Cardiac atrium fibroblast (primary cell): ENCODE measurements around a stretch of chr1.

DNA sequence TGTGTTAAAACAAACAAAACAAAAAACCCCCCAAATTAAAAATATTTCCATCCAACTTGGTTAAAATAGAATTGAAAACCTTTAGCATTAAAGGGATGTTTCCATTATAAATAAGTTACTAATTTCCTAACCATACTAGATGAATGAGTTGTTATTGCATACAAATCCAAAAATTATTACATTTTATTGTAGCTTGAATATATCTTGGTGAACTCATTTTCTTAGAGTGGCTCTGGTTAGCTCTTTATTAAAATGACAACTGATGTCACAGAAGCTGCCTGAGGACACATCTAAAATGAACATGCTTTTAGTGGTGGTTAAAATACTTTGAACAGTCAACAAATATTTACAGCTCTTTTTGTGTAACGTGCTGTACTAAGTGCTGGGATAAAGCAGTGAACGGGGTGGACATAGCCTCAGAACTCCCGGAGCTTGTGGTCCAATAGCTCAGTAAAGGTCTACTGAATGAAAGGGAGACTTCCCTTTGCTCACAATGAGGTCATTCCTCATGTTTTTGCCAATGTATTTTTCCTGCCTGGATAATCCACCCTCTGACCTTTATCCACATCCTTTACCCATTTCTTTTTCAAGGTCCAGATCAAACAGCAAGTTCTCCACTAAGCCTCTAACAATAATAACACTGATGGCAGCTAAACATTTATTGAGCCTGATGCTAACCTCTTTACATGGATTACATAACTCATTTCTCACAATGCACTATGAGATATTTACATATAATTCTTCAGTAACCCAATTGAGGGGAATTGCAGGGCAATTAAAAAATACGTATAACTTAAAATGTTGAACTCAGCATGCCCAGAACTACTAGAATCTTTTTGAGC is 55.8 kb downstream of the LEPR start:
- RAMPAGE, long total RNA, result no peak

DNA sequence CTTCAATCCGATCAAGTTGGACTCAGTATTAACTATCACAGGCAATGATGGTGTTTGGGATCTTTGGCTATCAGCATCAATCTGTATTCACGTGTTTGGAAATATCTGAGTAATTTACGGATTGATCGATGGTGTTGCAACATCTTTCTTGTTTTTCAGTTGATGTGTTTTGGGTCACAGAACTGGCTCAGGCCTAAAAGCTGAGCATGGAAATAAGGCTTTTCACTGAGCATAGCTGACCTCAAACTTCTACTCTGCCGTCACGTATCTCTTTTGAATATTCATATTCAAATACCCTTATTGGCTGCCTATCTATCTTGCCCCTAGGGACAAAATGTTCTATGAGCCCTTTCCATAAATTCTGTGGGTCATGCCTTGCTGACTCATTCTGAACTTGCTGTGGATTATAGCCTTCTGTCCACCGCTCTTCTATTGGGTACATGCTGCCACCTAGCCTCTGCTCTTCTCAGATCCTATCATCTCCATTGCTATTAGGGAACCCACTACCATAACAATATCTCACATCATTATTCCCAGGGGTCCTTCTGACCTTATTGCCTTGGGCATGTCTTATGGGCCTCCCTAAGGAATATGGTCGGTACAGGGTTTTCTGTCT is 156.1 kb downstream of the PDE4B start:
- RAMPAGE, long total RNA, result no peak

- RAMPAGE, long total RNA, result no peak
These were observed 263.6 kb upstream of the SGIP1 start for GRCh38 chr1:66270280-66270835.

DNA sequence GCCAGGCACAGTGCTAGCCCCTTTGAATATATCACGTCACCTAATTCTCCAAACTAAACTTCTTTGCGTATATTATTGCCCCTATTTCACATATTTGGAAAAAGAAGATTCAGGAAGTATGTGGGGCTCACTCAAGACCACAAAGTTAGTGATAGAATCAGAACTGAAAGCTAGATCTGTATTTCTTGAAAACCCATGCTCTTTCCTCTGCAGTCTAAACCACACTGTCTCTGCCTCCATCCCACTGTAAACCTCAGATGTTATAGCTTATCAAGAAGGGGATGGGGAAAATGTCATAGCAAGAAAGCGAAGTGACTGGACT is 257.8 kb upstream of the SGIP1 start:
- RAMPAGE, long total RNA, result no peak

- RAMPAGE, long total RNA, result start-site peak on the plus strand at chr1:66332283-66332441, 51 and 34 reads in 2 replicates
These were observed 202.1 kb upstream of the SGIP1 start for GRCh38 chr1:66331584-66332524.

DNA sequence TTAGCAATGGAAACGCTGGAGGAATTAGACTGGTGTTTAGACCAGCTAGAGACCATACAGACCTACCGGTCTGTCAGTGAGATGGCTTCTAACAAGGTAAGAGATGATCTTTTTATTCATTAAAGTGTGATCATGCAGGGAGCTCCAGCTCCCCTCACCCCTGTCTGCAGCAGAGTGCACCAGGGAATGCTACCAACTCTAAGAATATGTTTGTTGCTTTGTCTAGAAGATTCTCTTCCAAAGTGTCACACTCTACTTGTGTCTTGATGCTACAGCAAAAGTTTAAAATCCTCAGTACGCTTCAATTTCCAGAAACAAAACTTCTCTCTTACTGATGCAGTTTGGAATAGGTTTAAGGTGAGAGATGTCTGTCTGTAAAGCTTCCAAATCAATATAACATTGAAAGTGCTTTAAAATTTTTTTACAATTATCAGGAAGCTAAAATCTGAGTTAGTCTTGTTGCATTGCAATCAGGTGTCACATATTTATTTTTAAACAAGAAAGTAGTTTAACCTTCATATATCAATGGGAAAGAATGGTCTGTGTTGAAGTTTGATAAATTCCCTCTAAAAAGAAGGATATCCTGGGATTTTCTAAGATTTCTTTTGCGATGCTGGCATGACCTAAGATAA is 201.3 kb upstream of the SGIP1 start:
- RAMPAGE, long total RNA, result no peak

- RAMPAGE, long total RNA, result no peak
These were observed 200.3 kb upstream of the SGIP1 start for GRCh38 chr1:66333463-66334215.

- RAMPAGE, long total RNA, result no peak
These were observed 95.1 kb upstream of the SGIP1 start for GRCh38 chr1:66438846-66439315.

GRCh38 chr1:67052635-67052970 is 1.3 kb downstream of the SLC35D1 start:
- RAMPAGE, long total RNA, result no peak

DNA sequence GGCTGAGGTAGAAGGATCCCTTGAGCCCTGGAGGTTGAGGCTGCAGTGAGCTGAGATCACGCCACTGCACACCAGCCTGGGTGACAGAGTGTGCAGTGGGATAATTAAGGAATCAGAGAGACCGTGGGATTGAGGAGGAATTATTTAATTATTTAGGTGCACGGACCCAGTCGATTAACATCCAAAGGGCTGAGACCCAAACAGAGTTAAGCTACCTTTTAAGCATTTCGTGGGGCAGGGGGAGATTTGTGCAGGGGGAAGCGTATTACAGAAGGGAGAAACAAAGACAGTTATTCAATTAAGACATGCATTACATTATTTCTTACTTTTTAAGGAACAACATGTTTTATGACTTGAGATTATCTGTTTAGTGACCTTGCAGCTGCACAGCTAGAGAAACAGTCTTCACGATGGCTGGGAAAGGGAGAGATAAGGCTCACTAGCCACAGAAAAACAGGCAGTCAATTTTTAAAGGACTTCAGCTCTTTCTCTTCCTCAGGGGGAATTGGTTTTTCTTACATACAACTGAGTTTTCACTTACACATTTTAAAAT is 7.0 kb upstream of the C1orf141 start:
- RAMPAGE, long total RNA, result no peak

DNA sequence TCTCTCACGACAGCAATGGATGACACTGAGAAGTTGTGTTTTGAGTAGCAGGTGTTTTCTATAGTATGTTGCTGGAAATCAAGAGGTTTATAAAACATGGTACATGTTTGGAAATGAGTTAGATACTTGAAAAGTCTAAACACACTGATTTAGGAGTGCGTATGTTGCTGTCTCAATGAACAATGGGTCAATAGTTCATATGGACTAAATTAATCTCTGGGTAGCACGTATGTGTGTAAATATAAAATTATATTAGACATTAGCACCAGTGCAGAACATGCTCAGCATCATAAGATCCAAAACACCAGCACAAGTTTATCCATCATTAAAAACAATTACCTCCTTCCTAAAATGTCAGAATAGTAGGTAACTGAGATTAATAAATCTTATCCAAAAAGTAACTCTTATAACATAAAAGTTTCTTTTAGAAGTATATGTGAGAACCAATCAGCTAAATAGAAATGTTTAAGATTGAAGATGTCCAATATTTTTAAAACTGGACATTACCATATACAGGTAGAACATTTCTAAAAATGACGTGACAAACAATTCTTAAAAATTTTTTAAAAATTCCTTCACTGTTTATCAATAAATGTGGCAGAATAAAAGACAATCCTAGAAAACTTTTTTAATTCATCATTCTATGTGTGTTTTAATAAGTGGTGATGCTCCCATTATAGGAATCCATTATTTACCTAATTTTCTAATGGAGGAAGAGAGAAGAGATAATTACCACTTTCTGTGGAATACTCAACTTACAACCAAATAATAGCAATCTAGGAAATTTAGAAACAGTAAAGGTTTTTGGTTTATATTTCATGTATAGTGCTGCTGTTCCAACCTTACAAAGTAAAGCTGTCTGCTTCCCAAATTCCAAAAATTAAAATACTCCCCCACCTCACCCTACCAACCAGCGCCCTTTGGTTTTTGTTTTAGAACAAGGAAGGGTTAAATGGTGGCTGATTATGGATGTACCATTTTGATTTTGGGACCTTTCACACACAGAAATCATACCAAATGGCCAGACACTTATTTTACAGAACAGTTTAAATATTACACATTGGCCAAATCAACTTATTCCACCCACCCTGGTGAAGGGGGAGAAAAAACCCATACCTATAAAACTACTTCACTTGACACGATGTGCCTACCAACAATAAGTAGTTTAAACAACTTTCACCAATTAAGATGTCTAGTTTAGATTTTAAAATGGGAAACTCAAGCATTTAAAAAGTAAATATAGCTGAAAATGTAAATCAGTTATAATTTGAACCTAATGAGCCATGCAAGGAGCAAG is 18.5 kb downstream of the SERBP1 start:
- RAMPAGE, long total RNA, result no peak

- RAMPAGE, long total RNA, result no peak
These were observed 104.4 kb upstream of the SERBP1 start for GRCh38 chr1:67534517-67535078.

GRCh38 chr1:67618510-67619199 is 66.3 kb upstream of the GADD45A start:
- RAMPAGE, long total RNA, result no peak

DNA sequence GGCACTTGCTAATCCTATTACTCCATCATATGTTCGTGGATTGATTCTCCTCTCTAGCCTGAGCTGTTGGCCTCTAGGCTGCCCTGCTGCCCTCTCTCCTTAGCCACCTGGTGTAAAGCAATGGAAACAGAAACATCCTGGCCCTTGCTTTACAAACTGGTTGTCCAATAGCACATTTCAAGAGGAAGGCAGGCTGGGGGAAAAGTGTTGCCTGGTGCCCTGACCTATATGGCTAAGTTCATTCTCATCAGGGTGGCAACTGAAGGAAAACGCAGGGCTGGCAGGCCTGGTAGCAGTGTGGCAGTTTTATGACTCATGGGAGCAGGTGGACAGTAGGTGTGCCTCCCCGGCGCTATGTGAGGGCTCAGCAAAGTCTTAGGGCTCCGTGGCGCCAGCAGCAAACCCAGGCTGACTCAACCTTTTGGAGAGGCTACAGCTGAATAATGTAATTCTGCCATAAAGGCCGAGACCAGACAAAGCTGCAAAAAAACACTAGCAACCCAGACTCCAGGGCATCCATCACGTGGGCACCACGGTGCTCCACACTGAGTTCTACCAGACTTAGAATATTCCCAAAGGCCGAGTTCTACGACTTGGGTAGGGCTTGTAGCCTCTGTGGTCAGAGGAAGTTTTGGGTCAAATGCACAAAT is 23.6 kb downstream of the GADD45A start:
- RAMPAGE, long total RNA, result no peak

- RAMPAGE, long total RNA, result no peak
These were observed 69.0 kb downstream of the GADD45A start for GRCh38 chr1:67753657-67754652.

GRCh38 chr1:67755320-67756377 is 70.6 kb downstream of the GADD45A start:
- RAMPAGE, long total RNA, result no peak

- RAMPAGE, long total RNA, result no peak
These were observed 67.0 kb downstream of the GNG12 start for GRCh38 chr1:67766116-67766811.

DNA sequence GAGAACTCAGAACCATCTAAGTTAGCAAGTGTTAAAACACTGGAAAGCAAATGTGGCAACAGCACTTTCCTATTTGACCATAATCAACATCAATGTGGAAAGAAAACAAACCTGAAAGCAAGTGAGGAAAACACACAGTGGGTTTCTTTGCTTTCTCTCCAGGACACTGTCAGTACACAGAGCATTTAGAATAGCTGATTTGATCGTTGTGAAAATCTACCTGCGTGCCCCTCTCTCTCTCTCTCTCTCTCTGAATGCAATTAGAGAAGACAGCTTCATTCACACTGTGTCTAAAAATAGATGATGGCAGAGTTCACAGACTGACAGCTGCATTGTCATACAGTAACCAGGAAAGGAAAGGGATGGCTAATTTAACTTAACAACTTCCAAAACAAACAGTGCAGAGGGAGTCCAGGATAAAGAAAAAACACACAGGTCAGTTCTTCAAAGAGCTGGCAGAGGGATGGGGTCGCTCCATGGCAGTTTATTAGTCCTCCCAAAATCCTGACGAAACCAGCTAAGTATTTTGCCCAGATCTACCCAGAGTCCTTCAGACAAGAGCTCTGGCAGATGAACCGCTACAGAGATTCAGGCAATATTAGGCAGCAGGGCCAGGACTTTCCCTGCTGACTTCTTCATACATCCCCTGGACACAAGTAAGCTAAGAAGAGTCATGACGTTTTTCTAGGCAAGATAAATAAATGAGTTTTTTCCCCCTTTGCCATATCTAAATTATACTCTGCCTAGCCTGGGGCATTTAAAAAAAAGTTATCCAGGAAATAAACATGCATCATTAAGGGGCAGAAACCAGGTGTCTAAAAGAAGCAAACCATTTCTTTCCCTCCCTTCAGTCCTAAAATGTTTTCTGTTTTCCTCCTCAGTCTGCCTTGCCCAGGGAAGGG is 58.9 kb downstream of the WLS start:
- RAMPAGE, long total RNA, result no peak

DNA sequence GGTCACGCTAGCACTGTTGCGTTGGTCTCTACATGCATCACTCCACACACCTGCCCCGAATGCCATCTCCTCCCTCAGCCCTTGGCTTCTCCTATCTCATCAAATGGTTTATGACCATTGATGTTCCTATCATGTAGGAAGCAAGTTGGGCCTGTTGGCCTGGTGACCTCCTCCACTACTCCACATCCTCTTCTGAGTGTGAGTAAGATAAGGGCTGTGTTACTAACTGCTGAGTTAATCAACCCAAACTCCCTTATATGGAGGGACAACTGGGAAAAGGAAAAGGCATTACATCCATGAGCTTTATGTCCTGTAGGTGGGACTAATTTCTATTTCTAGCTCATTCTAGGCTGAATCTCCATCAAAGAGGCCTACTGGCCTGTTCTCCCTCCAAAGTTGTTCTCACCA is 57.6 kb downstream of the WLS start:
- RAMPAGE, long total RNA, result no peak

- RAMPAGE, long total RNA, result no peak
These were observed 550 bp downstream of the PTGER3 start for GRCh38 chr1:71046932-71047600.